ENCODE data around the genes GPR146, ZFAND2A, INTS1 and CHST12.

DNA sequence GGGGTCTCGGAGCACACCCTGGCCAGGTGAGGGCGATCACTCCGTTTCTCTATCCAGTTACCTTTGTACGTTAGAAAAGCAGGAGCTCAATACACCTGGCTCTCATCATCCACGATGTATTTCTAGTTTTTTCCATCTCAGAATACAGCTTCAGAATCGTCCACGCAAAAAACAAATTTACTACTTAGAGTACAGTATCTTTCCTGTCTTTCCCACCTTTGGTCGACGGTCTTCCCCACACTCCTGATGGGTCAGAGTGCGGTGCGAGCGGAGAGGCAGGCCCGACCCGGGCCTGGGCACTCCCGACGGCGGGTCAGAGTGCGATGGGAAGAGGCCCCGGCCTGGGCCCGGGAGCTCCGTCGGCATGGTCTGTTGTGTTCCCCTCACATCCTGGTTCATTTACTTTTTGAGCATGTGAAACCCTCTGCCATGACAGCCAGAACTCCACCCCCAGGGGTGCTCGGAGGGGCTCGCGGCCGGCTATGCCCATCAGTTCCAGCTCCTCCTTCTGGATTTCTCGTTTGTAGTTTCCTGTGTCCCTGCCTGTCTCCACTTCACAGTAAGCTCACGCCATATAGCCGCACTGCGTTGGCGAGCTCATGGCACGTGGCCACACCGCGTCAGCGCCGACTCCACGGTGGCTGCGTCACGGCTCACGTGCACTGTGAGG, 7.9 kb downstream of the COX19 start:
- PRO-cap, 6 experiments: no peak in any of the 6 experiments
- RAMPAGE, long total RNA, 2 experiments: no peak in any of the 2 experiments
- RRBS: 93% methylated on average over 6 of the region's 40 CpGs

DNA sequence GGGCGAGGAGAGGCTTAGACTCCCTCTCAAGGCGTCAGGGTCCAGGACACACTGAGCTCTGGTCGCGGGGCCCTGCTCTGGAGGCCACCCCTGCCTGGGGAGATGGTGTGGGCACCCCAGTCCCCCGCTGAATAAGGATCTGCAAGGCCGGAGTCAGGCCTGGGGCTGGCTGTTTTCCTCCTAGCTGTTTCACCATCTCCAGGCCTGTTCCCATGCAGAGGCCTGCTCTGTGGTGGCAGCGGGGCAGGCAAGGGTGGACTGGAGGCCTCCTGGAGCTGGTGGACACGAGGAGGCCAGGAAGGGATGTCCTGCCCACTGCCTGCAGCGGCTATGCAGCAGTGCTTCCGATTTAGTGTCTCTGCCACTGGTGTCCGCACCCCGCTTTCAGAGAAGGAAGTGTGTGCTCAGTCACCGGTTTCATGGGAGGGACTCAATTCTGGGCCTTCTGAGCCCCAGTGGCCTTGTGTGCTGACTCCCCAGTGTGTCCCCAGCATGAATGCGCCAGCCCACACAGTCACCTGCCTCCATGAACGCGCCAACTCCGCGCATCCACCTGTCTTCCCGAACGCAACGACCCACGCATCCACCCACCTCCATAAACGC, 14.6 kb upstream of the GPR146 start:
- PRO-cap, 6 experiments: no peak in any of the 6 experiments
- RAMPAGE, long total RNA, 2 experiments: no peak in any of the 2 experiments
- RRBS: no CpG with 5 or more reads among the region's 23 CpGs

GRCh38 chr7:1043948-1045262, at the start of gene GPR146:
Gene GPR146, plus strand, starts transcription at chr7:1044546.
- PRO-cap, 6 experiments: peak in 6 of 6 experiments; most common plus-strand start chr7:1044606 (in 2); most common minus-strand start chr7:1044813 (in 5)
- RAMPAGE, long total RNA, 2 experiments: no peak in any of the 2 experiments
- RRBS: 2% methylated on average over 45 of the region's 80 CpGs

DNA sequence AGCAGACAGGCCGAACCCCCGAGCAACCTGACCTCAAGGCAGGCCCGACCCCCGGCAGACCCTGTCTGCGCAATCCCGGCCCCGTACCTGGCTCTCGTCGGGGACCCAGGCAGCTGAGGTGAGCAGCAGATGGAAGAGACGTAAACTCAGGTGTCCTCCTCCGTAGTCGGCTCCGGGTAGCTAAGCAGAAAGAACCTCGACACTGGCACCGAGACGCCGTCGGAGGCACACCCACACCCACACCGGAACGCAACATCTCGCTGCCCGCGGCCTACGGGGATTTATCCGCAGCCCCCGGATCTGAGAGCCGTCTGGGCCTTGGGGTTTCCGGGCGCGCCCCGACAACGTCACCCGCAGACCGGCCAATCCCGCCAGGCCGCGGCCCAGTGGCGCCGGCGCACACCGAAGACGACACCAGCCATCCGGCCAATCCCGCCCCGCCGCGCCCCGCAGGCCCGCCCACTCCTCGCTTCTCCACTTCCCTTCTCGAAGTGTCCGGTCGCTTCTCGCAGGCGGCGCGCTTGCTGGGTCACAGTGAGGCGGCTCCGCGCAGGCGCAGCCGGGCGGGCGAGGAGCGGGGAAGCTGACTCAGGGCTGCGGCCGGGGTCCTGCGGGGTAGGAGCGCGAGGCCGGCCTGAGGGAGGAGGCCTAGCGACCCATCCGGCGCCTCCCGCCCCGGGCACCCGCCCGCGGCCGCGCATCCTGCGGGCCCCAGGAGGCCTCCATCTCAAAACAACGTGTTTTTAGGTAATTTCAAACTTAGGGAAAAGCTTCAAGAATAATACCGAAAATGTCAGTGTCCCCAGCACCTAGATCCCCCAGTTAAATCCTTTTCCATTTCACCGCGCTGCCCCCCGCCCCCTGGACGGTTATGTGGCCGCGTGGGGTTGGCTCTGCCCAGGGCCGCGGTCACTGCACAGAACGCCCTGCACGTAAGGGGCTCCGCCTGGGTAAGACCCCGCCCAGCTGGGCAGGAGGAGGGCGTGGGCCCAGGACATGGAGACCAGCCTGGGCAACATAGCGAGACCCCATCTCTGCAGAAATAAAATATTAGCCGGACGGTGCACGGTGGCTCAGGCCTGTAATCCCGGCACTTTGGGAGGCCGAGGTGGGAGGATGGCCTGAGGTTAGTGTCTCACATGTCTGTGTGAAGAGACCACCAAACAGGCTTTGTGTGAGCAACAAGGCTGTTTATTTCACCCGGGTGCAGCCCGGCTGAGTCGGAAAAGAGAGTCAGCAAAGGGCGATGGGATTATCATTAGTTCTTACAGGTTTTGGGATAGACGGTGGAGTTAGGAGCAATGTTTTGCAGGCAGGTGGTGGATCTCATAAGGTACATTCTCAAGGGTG, at the start of gene ZFAND2A:
ZFAND2A (minus strand) TSS at position 320 of the 1,350 bp plus-strand sequence.
- PRO-cap, 6 experiments: peak in 6 of 6 experiments; most common plus-strand start position 591 of the sequence (in 5); most common minus-strand start position 313 of the sequence (in 4)
- RAMPAGE, long total RNA, 2 experiments: start-site peak on the minus strand in 2 of 2 experiments, centred at positions 294 to 326 of the sequence, 19 to 33 reads per replicate
- RRBS: 1% methylated on average over 49 of the region's 108 CpGs

DNA sequence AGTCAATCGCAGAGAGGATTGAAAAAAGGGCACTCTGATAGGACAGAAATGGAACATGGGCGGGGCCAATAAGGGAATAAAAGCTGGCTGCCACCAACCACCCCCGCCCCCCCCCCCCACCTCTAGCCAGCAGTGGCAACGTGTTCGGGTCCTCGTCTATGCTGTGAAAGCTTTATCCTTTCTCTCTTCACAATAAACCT, 11.7 kb upstream of the ZFAND2A start:
- PRO-cap, 6 experiments: no peak in any of the 6 experiments
- RAMPAGE, long total RNA, 2 experiments: no peak in any of the 2 experiments
- RRBS: no CpG with 5 or more reads among the region's 6 CpGs

- PRO-cap, 6 experiments: no peak in any of the 6 experiments
- RAMPAGE, long total RNA, 2 experiments: no peak in any of the 2 experiments
- RRBS: no CpG with 5 or more reads among the region's 59 CpGs
Measured at GRCh38 chr7:1230793-1231797, 1.6 kb upstream of the UNCX start.

DNA sequence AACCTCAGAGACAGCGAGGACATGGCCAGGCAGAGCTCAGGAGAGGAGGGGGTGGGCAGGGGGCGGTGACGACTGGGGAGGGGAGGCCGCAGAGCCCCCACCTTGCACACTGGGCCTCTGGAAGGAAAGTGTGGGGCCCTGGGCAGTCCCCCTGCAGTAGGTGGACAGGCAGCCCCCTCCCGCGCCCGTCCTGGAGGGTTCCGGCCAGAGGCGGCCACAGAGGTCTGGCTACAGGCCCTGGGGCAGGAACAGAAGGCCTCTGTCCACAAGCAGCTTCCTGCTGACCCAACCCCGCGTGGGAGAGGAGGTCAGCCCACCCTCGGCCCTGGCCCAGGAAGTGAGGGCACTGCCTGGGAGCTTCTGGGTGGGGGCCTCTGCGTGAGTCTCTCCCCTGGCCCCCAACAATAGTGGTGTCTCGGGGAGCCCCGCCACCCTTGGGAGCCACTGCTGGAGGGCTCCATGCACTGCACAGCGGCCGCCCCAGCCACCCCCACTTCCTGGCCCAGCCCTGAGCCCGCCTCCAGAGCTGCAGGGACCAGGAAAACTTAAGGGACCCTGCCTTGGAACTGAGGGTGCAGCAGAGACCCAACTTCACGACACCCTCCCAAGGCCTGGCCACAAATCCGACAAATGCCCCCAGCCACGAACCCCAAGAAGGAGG, 4.7 kb downstream of the MICALL2 start:
- PRO-cap, 6 experiments: peak in 4 of 6 experiments; most common plus-strand start position 217 of the sequence (in 1); most common minus-strand start position 466 of the sequence (in 3)
- RAMPAGE, long total RNA, 2 experiments: no peak in any of the 2 experiments
- RRBS: no CpG with 5 or more reads among the region's 21 CpGs

DNA sequence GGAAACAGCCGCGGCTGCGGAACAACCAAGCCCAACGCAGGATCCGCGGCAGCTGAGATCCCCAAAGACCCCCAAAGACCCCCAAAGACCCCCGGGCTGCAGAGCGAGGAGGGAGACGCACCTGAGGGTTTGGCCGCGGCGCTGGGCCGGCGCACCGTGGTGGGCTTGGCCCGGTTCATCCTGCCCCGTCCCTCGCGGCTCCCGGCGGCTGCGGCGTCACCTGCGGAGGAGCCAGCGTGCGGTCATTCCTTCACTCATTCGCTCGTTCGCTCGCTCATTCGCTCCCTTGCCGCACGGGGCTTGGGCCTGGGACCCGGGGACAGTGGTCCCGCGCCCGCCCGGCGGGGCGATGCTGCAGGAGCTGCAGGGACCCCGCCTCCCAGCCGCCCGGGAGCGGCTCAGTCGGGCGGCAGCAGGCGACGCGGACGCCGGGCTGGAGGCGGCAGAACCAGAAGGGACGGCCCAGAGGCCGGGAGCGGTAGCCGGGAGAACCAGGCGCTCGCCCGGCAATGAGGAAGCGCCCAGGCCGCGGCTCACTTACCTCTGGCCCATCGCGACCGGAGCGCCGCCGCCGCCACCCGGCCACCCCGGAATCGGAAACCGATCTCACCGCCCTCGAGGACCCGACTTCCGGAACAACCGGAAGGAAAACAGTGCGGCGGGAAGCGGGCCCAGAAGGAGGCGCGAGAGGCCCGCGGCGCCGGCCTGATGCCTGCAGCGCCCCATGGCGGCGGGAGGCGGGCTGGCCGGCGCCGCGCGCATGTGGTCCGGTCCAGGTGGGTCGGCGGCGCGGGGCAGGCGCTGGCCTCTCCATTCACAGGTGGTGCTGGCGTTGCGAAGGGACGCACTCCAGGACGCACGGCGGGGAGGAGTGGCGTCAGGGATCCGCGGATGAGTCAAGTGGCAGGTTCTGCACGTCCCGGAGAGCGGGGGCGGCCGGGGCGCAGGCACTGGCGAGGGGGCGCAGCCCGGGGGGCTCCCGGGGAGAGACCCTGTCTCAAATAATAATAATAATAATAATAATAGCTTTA, at the start of gene INTS1:
INTS1 (minus strand) TSS at position 608 of the 1,031 bp plus-strand sequence.
- PRO-cap, 6 experiments: peak in 6 of 6 experiments; most common plus-strand start position 653 of the sequence (in 6); most common minus-strand start position 595 of the sequence (in 5)
- RAMPAGE, long total RNA, 2 experiments: no peak in any of the 2 experiments
- RRBS: 1% methylated on average over 61 of the region's 121 CpGs

- PRO-cap, 6 experiments: peak in 3 of 6 experiments; most common plus-strand start chr7:1539384 (in 1); most common minus-strand start chr7:1539129 (in 3)
- RAMPAGE, long total RNA, 2 experiments: no peak in any of the 2 experiments
- RRBS: 27% methylated on average over 13 of the region's 25 CpGs
Measured at GRCh38 chr7:1538979-1539514, 8.5 kb downstream of the MAFK start.

- PRO-cap, 6 experiments: peak in 5 of 6 experiments; most common minus-strand start chr7:1726333 (in 2)
- RAMPAGE, long total RNA, 2 experiments: no peak in any of the 2 experiments
- RRBS: no CpG with 5 or more reads among the region's 17 CpGs
Measured at GRCh38 chr7:1726112-1726573, 56.1 kb downstream of the ELFN1 start.

DNA sequence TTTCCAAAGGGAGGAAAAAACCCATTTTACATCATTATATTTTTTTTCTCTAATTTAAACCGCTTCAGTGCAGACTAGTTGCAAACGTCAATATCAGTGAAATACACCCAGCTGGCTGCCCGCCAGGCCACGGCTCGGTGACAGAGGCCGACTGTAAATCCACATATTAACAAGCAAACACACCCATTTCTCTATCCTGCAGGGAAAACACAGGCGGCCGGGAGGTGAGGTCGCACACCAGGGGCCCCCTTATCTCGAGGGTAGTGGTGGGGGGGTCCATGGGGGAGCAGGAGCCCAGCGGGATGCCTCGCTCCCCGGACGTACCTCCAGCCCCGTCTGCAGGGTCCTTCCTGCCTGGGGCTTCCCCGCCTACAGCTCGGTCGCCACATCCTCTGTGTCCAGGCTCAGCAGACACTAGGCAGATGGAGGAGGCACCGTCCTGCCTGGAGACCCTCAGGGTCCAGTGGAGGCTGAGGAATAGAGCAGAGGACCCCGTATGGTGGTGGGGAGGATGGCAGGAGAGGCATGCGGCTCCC, 72.8 kb downstream of the ELFN1 start:
- PRO-cap, 6 experiments: no peak in any of the 6 experiments
- RAMPAGE, long total RNA, 2 experiments: no peak in any of the 2 experiments
- RRBS: 5% methylated on average over 5 of the region's 21 CpGs

GRCh38 chr7:1853262-1853995, 183.4 kb downstream of the ELFN1 start:
- PRO-cap, 6 experiments: no peak in any of the 6 experiments
- RAMPAGE, long total RNA, 2 experiments: no peak in any of the 2 experiments
- RRBS: 98% methylated on average over 4 of the region's 28 CpGs

DNA sequence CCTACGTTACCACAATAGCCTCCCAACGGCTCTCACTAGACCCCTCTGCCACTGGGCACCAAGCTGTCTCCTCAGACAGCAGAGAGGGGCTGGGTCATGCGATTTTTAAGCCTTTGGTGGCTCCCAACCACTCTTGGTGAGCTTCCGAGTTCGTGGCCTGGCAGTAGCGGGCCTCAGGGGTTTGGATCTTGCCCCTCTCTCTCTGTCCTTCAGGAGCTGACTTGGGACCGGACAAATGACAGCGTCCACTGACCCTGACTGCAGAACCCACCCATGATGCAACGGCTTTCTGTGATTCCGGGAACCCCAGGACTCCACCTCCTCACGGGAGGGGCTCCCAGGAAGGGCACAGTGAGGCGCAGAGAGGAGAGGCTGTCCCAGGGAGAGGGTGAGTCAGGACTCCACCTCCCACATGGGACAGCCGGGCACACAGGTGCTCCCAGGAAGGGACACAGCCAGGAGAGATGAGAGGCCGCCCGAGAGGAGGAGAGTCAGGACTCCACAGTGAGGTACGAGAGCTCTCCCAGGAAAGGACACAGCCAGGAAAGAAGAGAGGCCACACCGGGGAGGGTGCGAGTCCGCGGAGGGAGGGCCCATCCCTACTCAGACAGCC, 162.7 kb downstream of the MAD1L1 start:
- PRO-cap, 6 experiments: no peak in any of the 6 experiments
- RAMPAGE, long total RNA, 2 experiments: no peak in any of the 2 experiments
- RRBS: 88% methylated on average over 4 of the region's 20 CpGs

GRCh38 chr7:2079485-2080468, 153.0 kb downstream of the MAD1L1 start:
- PRO-cap, 6 experiments: no peak in any of the 6 experiments
- RAMPAGE, long total RNA, 2 experiments: no peak in any of the 2 experiments
- RRBS: no CpG with 5 or more reads among the region's 30 CpGs

DNA sequence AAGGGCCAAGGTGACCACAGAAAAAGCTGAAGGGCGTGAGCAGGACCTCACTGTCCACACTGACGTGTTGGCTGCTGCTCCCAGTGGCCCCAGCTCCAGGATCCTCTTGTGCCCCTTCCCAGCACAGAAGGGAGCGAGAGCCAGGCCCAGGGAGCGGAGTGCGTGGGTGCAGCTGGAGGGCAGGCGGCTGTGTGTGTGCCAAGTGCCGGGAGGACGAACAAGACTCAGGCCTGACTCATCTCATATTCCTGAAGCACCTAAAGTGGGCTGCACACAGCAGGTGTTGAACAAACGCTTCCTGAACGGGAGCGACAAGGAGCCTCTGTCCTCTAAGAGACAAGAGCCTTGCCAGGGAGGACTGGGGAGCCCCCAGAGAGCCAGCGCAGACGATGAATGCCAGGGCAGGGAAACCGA, 116.7 kb downstream of the MAD1L1 start:
- PRO-cap, 6 experiments: peak in 1 of 6 experiments; most common plus-strand start position 287 of the sequence (in 1); most common minus-strand start position 193 of the sequence (in 1)
- RAMPAGE, long total RNA, 2 experiments: no peak in any of the 2 experiments
- RRBS: no CpG with 5 or more reads among the region's 14 CpGs

DNA sequence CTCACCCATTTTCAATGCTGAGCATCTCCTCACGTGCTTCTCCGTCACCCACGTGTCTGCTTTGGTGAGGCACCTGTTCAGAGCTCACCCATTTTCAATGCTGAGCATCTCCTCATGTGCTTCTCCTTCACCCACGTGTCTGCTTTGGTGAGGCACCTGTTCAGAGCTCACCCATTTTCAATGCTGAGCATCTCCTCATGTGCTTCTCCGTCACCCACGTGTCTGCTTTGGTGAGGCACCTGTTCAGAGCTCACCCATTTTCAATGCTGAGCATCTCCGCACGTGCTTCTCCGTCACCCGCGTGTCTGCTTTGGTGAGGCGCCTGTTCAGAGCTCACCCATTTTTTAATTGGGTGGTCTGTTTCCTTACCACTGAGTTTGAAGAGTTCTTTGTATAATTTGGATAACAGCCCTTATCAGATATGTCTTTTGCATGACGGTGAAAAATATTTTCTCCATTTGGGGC, 99.7 kb downstream of the MAD1L1 start:
- PRO-cap, 6 experiments: no peak in any of the 6 experiments
- RAMPAGE, long total RNA, 2 experiments: no peak in any of the 2 experiments
- RRBS: no CpG with 5 or more reads among the region's 13 CpGs

DNA sequence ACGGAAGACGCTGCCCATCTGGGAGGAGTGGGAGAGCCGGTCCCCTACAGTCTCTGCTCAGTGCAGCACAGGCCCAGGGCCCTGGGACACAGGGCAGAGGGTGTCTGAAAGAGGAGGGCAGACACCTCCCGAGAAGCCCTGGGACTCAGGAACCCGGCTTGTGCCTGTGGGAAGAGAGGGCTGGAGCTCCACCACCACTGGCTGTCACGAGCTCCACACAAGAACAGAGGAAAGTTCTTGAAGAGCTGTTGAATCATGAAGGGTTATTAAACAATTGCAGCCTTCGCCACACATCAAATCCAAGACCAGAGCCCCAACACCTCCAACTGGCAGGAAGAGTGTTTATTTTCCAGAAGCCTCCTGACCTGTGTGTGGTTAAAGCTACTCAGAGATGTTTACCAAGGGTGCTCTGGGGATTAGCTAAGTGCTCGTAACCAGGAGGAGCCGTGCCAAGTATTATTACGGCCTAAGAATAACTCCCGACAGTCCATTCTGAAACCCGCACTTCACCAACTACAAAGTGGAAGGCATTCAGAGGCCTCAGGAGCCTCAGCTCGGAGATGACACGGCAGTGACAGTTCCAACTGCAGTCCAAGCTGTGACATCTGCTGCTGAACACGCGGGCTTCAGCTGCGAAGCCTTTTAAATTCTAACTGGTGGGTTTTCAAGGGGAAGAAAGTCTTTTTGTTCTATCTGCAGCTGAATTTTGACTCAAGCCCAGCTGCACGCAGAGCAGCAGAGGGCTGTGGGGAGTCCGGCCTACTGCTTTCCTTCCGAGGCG, 75.1 kb downstream of the MAD1L1 start:
- PRO-cap, 6 experiments: peak in 4 of 6 experiments; most common plus-strand start position 534 of the sequence (in 4)
- RAMPAGE, long total RNA, 2 experiments: no peak in any of the 2 experiments
- RRBS: no CpG with 5 or more reads among the region's 21 CpGs

DNA sequence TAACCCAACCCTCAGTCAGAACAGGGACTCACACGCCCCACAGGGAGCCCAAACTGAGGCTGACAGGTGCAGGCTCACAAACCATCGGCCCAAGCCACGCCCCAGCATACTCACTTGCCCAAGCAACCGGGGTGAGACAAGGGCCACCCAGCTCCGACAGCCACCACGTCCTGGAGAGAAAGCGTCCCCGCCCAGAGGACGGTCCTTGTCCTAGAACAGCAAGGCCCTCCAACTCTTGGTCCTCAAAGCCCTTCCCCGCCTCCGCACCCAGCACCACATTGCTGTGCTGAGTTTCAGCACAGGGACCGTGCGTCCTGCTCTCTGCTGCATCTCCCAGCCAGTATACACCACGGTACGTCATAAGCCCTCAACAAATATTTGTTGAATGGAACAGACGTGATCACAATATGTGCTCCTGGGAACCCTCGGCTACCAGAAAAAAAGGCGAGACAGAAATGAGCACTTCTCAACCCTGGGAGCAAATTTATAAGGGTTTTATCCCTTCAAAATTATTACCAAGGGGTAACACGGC, 39.5 kb downstream of the MAD1L1 start:
- PRO-cap, 6 experiments: no peak in any of the 6 experiments
- RAMPAGE, long total RNA, 2 experiments: no peak in any of the 2 experiments
- RRBS: no CpG with 5 or more reads among the region's 19 CpGs

GRCh38 chr7:2215757-2216280, 16.9 kb downstream of the MAD1L1 start:
- PRO-cap, 6 experiments: no peak in any of the 6 experiments
- RAMPAGE, long total RNA, 2 experiments: no peak in any of the 2 experiments
- RRBS: no CpG with 5 or more reads among the region's 19 CpGs

DNA sequence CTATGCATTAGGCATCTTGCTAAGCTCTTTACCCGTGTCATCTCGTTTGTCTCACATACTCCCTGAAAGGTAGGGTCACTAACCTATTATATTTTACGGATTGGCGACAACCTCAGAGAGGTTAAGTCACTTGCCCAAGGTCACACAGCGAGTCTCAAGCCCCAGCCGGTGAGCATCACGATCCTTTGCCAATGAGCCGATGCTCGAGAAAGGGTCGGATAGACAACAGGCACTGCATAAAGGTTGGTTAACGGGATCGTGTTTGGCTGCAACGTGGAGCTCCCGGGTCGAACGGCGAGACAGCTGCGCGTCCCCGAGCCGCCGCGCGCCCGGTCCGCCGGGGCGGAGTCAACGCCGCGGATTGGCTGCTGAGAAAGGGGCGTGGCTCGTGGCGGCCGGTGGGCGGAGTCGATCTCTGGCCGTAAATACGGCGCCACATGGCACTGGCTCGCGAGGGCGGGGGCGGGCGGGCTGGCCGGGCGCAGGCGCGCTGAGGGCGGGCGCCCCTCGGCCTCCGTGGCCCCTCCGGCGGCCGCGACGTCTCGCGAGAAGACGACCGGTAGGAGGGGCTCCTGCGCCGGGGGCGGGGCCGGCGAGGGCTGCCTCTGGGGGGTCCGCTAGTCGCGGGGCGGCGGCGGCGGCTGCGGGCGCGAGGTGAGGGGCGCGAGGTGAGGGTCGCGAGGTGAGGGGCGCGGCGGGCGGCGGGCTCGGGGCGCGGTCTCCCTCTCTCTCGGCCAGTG, at the start of gene CHST12:
CHST12 (plus strand) TSS at position 620 of the 740 bp plus-strand sequence.
- PRO-cap, 6 experiments: peak in 6 of 6 experiments; most common plus-strand start position 620 of the sequence (in 6); most common minus-strand start position 301 of the sequence (in 6)
- RAMPAGE, long total RNA, 2 experiments: start-site peak on the plus strand in 2 of 2 experiments, centred at position 595 of the sequence, 59 to 80 reads per replicate
- RRBS: 1% methylated on average over 45 of the region's 90 CpGs